Epithelial cell of esophagus (primary cell): ENCODE data around the genes SPDYE13, HIP1 and CCL26.

DNA sequence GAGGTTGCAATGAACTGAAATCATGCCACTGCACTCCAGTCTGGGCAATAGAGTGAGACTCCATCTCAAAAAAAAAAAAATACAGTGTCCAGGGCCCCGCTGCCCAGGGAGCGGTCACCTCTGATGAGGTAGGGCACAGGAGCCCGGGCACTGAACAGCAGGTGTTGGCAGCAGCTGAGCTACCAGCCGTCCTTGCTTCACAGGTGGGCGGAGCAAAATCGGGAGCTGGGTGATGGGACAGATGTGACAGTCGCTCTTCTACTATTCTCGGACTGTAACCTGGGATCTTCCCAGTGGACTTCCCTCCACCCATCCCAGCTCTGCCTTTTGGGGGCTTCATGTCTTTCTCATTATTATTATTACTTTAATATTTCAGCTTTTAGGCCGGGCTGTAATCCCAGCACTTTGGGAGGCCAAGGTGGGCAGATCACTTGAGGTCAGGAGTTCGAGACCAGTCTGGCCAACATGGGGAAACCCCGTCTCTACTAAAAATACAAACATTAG is 49.4 kb downstream of the GTF2IRD1 start:
- RRBS: no CpG with 5 or more reads among the region's 11 CpGs

DNA sequence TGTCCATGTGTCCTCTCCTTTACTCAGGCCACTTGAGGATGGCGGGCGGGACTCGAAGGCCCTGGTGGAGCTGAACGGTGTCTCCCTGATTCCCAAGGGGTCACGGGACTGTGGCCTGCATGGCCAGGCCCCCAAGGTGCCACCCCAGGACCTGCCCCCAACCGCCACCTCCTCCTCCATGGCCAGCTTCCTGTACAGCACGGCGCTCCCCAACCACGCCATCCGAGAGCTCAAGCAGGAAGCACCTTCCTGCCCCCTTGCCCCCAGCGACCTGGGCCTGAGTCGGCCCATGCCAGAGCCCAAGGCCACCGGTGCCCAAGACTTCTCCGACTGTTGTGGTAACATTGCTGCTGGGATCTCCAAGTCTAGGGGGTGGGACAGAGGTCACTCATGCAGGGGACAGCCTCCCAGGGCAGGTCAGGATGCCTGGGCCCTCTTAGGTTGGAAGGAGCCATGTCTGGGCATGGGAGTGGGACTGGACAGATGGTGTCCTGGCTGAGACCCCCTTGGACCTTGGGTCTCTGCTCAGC is 65.7 kb downstream of the GTF2IRD1 start:
- RRBS: no CpG with 5 or more reads among the region's 14 CpGs

DNA sequence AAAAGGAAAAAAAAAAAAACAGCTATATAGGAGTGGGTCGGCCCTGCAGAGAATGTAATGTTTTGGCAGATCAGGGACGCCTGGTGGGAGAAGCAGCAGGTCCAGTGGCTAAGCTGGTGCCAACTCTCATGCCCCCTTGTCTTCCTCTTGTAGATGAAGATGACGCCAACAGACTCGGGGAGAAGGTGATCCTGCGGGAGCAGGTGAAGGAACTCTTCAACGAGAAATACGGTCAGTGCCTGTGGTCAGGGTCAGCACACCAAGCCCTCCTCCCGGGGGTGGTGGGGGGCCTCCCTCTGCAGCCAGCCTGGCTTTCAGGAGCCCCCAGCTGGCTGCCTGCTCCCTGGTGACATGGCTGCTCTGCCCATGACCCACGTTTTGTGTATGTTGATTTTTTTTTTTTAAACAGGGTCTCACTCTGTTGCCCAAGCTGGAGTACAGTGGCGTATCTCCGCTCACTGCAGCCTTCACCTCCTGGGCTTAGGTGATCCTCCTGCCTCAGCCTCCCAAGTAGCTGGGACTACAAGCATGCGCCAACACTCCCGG is 67.7 kb upstream of the GTF2I start:
- RRBS: no CpG with 5 or more reads among the region's 13 CpGs

- RRBS: no CpG with 5 or more reads among the region's 5 CpGs
Observed at GRCh38 chr7:74625347-74626049, 32.0 kb upstream of the GTF2I start.

- RRBS: under 1% methylated on average over 30 of the region's 87 CpGs
Observed at GRCh38 chr7:74658263-74658766, 797 bp downstream of the GTF2I start.

GRCh38 chr7:74730055-74730426 is 43.8 kb upstream of the NCF1 start:
- RRBS: no CpG with 5 or more reads among the region's 5 CpGs

DNA sequence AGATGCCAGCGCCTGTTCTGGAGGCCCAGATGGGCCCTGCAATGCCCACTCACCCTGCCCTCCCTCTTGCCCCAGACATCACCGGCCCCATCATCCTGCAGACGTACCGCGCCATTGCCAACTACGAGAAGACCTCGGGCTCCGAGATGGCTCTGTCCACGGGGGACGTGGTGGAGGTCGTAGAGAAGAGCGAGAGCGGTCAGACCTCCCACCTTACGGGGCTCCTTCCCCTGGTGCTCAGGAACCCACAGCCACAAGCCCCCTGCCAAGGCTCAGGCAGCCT is 9.0 kb downstream of the NCF1 start:
- RRBS: no CpG with 5 or more reads among the region's 14 CpGs

GRCh38 chr7:75028679-75029346 is 44.8 kb downstream of the RCC1L start:
- RRBS: no CpG with 5 or more reads among the region's 7 CpGs

DNA sequence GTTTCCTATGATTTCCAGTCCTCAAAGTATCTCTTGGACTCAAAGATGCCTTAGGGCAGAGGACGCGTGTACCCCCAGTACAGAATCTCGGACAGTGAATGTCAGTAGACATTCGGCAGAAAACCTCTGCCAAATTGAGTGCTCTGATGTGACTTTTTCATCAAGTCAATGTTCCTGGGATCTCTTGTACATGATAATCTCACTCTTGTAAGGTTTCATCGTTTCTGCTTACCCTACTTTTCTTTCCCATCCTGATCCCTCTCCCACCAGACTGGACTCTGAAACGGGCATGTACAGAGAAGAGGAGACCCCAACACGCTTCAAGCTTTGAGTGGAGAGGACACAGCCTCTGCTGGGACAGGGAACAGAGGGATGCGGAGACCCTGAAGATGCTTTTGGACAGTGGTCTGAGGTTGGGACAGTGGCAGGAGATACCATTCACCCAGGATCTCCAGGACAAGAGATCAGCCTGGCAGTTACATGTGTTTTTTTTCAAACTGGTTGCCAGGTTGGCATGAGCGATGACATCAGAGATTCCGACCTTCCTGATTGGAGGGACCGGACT is at the start of gene SPDYE13:
Gene SPDYE13, plus strand, starts transcription at position 271 of the 565 bp plus-strand sequence.
- RRBS: no CpG with 5 or more reads among the region's 11 CpGs

- RRBS: no CpG with 5 or more reads among the region's 8 CpGs
Observed at GRCh38 chr7:75531236-75532005, 39.3 kb downstream of the SPDYE5 start.

GRCh38 chr7:75738807-75739083 is at the start of gene HIP1:
TSS of gene HIP1 (minus strand) at chr7:75738941.
- RRBS: 2% methylated on average over 22 of the region's 33 CpGs

- RRBS: no CpG with 5 or more reads among the region's 7 CpGs
Observed at GRCh38 chr7:75772070-75772516, at the start of gene CCL26. TSS of gene CCL26 (minus strand) at chr7:75772211.

DNA sequence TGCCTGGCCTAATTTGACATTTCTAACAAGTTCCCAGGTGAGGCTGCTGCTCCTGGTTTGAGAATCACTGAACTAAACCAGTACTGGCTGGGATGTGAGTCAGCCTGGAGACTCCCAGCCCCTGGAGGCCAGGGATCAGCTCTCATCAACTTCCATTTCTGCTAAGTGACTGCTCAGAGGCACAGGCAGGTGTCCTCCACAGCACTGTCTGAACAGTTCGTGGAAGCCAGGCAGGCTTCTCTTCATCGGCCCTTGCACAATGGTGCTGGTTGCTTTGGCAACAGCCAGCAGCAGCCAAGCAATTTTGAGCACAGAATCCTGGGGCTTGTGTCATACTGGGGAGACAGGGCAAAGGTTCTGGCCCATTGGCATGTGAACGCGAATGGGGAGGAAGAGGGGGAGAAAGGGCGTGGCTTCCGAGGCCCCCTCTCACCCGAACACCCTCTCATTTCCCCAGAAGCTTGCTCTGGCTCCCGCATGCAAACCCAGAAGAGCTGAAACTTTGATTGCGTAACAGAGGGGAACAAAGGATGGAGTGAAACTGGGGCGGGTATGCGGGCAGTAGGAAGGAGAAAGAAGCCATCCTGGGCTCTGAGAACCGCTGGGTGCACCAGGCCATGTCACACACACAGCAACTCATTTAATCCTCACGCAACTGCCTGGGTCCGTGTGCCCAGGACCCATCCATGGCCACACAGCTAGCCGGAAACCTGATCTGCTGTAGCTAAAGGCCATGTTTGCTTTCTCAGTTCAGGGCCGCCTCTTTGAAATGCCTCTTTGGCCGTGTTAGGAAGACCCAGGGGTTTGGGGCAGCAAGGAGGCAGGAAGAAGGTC is 8.9 kb upstream of the POR start:
- RRBS: no CpG with 5 or more reads among the region's 17 CpGs

- RRBS: no CpG with 5 or more reads among the region's 8 CpGs
Observed at GRCh38 chr7:75925642-75926301, 10.8 kb downstream of the POR start.

GRCh38 chr7:75945175-75945759 is 30.3 kb downstream of the POR start:
- RRBS: no CpG with 5 or more reads among the region's 5 CpGs

DNA sequence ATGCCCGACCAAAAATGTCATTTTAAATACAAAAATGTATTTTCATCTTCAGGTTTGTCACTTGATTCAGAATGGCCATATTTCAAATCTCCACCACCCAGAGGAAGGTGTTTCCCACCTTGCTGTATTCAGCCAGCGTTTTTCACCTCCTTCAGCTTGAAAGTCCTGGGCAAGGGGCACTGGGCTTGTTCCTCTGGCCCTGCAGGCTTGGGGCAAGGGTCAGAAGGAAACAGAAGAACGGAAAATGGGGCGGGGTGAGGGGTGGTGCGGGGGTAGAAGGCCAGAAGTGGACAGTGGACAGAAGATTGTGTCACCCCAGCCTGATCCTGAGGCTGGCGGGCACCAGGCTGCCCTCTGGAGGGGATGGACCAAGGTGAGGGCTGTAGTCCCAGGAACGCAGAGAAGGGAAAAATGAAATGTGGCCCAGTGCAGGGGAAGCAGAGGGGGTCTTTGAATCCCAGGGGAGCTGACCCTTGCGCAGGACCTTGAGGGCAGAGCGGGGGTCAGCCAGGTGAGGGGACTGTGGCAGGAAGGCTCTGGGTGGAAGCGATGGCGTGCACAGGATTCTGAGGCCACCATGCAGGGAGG is 23.1 kb downstream of the TMEM120A start:
- RRBS: no CpG with 5 or more reads among the region's 11 CpGs

- RRBS: 100% methylated on average over 2 of the region's 11 CpGs
Observed at GRCh38 chr7:76064613-76064926, 16.7 kb downstream of the MDH2 start.

GRCh38 chr7:76066191-76066781 is 18.4 kb downstream of the MDH2 start:
- RRBS: no CpG with 5 or more reads among the region's 15 CpGs

DNA sequence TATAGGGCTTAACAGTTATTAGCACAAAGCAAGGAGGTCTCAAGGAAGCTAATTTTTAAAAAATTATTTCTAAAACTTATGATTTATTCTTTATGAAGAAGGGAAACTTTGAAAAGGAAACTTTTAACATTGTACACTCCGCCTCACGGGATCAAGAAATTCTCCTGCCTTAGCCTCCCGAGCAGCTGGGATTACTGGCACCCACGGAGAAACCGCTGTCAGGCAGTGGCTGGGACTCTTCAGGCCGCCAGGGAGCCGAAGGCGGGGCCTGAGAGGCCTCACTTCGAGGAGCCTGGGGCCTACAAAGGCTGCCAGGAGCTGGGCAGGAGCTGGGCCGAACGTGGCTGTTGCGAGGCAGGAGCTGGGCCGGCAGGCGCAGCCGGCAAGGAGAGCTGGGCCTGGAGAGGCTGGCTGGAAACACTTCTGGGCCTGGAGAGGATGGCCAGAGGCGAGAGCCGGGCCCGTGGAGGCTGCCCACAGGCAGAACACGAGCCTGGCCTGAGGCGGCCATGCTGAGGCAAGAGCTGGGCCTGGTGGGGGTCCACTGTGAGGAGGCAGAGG is 23.4 kb downstream of the MDH2 start:
- RRBS: 83% methylated on average over 2 of the region's 20 CpGs

GRCh38 chr7:76073241-76073859 is 25.4 kb downstream of the MDH2 start:
- RRBS: 86% methylated on average over 13 of the region's 47 CpGs